A172 (cell line): ENCODE measurements around the genes NEUROG2, LARP7 and NDST3.

DNA sequence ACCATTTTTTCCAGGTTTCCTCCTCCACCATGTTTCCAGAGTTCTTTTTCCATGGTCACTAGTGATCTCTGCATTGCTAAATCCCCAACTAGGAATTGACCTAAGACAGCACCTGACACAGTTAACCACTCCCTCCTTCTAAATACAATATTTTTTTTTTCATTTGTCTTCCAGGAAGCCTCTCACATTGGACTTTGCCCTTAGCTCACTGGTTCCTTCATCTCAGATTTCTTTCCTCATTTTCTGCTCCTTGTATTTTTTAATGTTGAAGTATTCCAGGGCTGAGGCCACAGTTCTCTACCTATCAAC lies 187.3 kb upstream of the FAM241A start:
- RAMPAGE, long total RNA, result no peak

DNA sequence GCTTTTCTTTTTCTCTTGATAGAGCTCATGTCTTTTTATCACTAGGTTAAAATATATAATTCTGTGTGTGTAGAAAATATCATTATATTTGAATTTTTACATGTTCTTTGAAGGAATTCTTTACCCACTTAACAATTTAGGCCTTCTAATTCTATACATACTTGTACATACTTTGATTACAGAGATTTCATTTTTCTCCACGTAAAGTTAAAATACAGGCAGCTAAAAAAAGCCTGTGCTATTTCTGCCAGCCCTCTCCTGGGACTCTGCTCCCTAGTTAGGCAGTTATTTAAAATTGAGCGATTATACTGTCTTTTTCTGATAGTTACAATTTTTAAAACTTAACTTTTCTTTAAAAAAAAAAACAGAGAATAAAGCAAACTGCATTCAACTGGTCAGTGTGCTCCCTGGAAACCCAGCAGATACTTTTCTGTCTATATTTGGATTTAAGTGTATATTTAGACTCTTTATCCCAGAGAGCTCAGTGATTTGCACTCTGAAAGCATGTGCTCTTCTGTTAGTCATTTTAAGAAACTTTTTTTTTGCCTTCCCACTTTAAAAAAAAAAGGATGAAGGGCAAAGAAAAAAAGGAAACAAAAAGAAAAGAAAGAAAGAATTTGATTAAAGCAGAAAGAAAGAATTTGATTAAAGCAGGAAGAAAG lies 18.1 kb upstream of the FAM241A start:
- RAMPAGE, long total RNA, result no peak

DNA sequence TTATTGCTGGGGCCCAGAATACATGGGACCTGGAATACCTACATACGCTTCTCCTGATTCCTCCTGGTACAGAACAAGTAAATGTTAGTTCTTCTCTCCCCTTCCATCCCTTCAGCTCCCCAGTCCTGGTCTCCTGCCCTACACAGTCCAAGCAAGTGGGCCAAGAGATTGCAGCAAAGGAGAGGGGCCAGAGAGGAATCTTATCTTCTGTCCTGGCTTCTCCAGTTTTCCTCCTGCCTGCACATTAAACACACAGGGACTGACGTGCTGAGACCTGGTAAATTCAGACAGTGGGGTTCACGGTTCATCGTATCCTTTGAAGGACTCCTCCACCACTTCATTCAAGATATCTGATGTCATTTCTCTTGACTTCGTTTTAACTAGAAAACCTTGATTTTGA lies 45.7 kb downstream of the ALPK1 start:
- RAMPAGE, long total RNA, result no peak

DNA sequence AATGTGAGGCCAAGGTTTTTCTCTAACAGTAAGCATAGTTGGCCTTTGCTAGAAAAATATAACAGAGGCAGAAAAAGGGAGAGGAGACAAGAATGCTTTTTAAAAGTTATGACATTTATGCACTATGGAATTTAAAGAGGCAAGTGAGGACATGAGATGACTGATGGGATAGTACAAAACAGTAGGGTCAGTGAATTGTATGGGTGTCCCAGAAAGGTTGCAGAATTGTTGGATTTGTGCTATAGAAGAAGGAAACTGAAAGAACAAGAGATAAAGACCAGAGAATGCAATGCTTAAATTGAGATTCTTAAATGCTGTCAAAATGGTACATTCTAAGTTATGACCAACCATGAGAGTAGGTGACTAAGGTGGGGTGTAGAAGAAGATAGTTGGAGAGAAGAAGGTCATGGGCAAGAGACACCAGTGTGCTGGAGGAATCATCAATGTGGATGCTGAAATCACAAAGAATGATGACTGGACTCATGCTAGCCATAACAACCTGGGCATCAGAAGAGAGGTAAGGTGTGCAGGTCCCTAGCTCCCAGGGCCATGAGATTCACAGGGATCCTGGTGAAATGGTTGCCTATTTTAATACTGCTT lies 104.1 kb downstream of the ALPK1 start:
- RAMPAGE, long total RNA, result no peak

DNA sequence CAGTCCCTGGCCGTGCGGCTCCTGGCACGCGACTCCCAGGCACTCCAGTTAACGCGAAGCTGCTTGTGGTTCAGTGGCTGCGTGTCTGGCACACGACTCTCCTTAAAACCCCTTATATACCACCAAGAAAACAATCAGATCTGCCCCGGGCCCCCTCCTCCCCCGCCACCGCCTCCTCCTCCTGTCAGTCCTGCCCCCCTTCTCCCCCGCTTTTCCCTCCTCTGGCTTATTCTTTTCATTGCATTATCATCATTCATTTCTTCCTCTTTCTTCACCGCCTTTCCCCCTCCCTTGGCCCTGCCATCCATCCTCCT lies at the start of gene NEUROG2:
NEUROG2 (minus strand) TSS at position 90 of the 314 bp plus-strand sequence.
- RAMPAGE, long total RNA, result no peak

DNA sequence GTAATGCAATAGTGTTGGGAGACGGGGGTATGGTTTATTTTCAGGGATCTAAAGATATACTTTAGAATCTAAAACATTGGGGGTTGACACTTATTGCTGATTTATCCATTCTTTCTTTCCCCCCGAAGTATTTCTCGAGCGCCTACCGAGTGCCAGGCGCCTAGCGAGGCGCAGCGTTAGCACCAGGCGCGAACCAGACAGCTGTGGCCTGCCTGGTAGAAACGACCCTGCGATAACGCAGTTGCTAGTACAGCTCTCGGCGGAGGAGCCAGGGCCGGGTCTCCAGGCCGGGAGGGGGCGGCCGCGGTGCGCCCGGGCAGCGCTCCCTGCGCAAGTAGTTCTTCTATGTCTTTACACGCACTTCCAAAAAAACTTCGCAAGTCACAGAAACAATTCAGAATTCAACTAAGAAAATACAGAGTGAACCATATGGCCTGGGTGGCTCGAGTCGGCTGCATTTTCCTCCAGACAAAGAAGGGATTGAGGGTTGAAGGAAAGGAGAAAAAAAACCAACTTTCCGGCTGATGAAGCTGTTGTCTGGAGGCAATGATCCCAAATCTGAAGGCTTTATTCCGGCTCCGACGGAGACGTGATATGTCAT lies 7.0 kb upstream of the NEUROG2 start:
- RAMPAGE, long total RNA, result no peak

GRCh38 chr4:112636541-112637689 lies at the start of gene LARP7:
Gene LARP7 (plus strand): TSS chr4:112637143.
- RAMPAGE, long total RNA, result start-site peak on the plus strand at chr4:112637092-112637181, 80 and 447 reads in 2 replicates; start-site peak on the plus strand at chr4:112637499-112637576, 60 and 99 reads in 2 replicates

- RAMPAGE, long total RNA, result no peak
These were observed 242.1 kb downstream of the ANK2 start for GRCh38 chr4:113291510-113291921.

DNA sequence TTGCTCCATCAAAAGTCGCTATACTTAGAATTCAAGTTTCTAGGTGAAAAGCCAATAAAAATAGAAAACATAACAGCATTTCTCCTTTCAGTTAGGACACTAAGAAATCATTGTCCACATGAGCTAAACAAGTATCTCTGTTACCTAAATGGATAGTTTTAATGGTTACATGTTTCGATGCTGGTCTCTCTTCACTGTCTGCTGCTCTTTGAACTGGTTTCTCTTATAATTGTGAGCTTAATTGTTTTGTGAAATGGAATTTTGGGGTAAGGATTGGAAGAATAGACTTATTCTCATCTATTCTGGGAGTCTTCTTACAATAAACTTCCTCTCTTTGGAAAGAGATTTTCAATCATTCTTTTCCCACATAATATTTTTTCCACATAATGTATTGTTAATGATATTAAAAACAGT lies 246.2 kb downstream of the ANK2 start:
- RAMPAGE, long total RNA, result no peak

- RAMPAGE, long total RNA, result no peak
These were observed 307.8 kb downstream of the CAMK2D start for GRCh38 chr4:113453665-113454131.

GRCh38 chr4:113470016-113470598 lies 291.4 kb downstream of the CAMK2D start:
- RAMPAGE, long total RNA, result no peak

- RAMPAGE, long total RNA, result no peak
These were observed 124.9 kb downstream of the CAMK2D start for GRCh38 chr4:113636306-113637364.

DNA sequence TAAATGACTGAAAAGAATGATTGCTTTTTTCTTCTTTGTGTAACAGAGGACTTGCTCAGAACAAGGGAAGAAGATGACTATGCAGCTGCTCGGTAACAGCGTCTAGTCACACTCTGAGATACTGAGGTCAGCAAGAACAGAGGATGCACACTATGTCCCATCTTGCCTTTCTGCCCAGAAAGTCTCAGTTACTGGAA lies 77.1 kb downstream of the CAMK2D start:
- RAMPAGE, long total RNA, result no peak

GRCh38 chr4:113744273-113745492 lies 16.9 kb downstream of the CAMK2D start:
- RAMPAGE, long total RNA, result no peak

- RAMPAGE, long total RNA, result no peak
These were observed 861 bp upstream of the CAMK2D start for GRCh38 chr4:113762477-113762721.

DNA sequence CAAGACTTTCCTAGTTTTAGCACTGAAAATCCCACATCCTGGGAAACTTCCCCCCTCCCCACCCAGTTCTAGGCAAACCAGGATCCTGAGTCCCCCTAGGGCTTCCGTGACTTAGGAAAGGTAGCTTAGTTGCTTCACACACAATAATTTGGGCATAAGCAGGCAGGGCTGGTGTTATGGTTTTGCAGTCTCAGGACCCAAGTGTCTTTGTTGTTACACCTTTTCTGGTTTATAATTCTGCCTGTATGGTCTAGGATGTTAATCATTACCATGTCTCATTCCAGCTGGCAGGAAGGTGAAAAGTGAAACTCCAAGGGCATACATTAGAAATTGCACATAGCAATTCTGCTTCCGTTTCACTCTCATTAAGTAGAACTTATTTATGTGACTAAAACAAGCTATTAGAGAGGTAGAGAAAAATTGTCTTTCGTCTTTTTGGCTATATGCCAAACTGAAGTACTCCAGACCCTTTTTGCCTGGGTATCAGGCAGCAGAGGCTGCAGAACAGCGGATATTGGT lies 16.9 kb downstream of the UGT8 start:
- RAMPAGE, long total RNA, result no peak

DNA sequence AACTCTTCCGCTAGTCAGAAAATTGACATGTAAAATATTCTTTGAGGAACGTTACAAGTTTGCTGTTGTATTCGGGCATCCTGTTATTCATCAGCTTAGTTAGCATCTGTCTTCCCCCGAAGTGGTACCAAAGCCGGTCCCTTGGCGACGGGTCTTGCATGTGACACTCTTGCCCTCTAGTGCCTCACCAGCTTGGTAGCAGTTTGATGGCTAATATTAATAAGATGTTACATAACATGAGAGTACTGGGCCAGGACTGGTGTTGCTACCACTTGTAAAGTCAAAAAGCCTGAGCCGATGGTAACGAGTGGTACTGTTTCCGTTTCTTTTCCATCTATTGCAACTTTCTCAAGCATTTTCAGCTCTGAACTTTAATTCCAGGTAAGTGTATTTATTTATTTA lies at the start of gene NDST3:
NDST3 (plus strand) TSS at position 275 of the 402 bp plus-strand sequence.
- RAMPAGE, long total RNA, result no peak

DNA sequence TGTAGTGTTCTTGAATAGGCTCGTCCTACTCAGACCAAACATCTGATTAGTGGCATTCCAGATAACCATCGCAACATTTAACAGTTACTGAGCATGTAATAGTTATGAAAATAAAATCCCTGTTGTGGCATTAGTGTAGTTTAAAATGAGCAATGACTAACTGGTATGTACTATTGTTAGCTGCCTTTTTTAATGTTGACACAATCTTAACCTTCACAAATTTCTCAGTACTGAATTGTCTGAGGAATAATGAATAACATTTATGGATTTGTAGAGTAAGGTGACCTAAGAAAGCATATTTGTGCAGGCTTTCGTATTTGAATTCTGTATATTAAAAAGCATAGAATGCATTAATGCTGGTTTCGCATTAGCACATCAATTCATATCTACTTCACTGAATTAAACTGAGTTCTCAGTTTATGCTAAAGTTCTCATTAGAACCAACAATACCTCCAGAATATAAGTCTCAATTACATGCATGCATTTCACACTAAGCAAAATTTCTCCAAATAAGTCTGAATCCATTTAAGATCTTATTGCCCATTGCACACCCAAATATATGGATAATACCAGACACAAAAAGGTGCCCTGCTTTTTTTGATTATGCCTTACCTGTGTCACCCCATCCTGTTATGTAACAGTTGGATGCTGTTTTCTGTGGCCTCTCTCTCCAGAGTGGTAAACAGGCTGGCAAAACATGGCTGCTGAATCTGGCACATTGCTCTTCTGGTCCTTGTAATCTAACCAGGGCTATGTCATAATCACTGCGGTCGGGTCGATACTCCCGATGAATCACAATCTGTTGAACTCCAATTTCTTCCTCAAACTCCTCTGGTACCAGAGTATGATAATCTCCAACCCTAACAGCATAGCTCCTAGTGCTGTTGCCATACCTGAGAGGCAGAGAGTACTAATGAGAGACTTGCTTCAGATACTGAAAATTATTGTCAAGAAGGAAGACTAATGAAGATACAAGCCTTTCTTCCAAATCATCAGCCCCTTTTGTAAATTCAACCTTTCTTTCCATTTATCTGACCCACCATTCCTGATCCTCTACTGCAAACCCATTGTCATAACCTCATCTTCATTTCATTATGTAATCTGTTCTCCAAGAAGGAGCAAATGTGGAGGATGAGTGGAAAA lies 70.2 kb downstream of the PRSS12 start:
- RAMPAGE, long total RNA, result no peak

DNA sequence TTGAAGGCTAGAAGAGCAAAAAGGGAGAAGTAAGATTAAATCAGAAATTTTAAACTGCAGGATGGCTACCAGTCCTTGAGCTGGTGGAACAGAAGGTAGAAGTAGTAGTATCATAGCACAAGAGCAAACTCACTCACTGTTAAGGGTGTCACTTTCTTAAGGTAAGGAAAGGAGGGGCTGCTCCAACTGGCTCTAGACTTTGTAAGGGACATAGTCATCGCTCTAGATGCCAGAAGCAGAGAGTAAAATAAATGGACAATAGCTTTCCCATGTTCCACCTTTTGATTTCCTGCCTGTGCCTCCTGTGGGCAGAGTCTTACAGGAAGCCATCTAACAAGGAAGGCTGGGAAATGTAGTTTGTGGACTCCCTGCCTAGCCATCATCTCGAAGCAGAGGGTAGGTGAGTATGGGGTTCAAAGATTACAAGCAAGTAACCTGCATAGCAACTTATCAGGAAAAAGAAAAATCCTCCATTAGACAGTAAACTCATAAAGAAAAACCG lies 1.7 kb upstream of the METTL14 start:
- RAMPAGE, long total RNA, result no peak

GRCh38 chr4:118746531-118747113 lies 61.4 kb downstream of the METTL14 start:
- RAMPAGE, long total RNA, result no peak